AG04449 (cell line): ENCODE measurements around the genes LGALSL and ACTR2.

- RRBS = no CpG with 5 or more reads among the region's 4 CpGs
Measured at GRCh38 chr2:63966371-63967100, 52.7 kb downstream of the VPS54 start.

- RRBS = no CpG with 5 or more reads among the region's 1 CpG
Measured at GRCh38 chr2:64052381-64052878, 33.2 kb upstream of the VPS54 start.

- RRBS = no CpG with 5 or more reads among the region's 10 CpGs
Measured at GRCh38 chr2:64137833-64138641, 6.2 kb downstream of the PELI1 start.

GRCh38 chr2:64251632-64252043 lies 107.4 kb upstream of the PELI1 start:
- RRBS = no CpG with 5 or more reads among the region's 4 CpGs

- RRBS = no CpG with 5 or more reads among the region's 1 CpG
Measured at GRCh38 chr2:64267612-64268202, 123.5 kb upstream of the PELI1 start.

DNA sequence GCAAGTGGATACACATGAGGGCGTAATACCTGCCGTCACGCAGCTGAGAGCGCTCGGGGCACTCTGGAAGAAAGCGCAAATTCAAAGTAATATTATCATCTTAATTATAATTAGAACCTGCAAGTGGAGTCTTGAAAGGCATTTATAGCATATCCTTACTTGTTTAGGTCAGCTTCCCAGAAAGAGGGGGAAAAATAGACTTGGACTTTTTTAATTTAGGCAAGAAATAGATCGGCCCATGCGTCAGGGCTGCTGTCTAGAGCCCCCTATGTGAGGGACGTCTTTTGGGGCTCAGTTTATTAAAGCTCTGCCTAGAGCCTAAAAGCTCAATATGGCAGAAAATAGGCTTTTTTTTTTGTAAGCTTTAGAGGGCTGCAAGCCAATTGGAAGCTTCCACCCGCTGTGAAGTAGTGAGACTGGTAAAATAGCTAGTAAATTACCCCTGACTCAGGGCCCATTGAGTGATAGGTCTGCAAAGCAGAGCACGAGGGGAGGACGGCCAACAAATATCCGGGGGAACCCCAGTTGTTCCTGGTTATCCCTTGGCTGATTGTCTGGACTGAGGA lies 142.2 kb upstream of the LGALSL start:
- RRBS = no CpG with 5 or more reads among the region's 13 CpGs

DNA sequence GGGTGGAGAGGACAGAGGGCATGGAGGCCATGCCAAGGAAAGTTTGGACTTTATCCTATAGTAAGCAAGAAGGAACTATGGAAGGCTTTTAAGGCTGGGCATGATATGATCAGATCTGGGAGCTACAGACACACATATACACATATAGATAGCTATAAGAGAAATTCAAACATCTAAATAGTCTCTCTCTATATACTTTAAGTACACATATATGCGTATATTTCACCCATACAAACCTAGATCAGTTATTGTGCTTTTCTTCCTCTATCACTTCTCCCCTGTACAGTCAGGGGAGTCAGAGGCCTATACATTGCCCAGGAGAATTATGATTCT lies 47.4 kb upstream of the LGALSL start:
- RRBS = no CpG with 5 or more reads among the region's 1 CpG

DNA sequence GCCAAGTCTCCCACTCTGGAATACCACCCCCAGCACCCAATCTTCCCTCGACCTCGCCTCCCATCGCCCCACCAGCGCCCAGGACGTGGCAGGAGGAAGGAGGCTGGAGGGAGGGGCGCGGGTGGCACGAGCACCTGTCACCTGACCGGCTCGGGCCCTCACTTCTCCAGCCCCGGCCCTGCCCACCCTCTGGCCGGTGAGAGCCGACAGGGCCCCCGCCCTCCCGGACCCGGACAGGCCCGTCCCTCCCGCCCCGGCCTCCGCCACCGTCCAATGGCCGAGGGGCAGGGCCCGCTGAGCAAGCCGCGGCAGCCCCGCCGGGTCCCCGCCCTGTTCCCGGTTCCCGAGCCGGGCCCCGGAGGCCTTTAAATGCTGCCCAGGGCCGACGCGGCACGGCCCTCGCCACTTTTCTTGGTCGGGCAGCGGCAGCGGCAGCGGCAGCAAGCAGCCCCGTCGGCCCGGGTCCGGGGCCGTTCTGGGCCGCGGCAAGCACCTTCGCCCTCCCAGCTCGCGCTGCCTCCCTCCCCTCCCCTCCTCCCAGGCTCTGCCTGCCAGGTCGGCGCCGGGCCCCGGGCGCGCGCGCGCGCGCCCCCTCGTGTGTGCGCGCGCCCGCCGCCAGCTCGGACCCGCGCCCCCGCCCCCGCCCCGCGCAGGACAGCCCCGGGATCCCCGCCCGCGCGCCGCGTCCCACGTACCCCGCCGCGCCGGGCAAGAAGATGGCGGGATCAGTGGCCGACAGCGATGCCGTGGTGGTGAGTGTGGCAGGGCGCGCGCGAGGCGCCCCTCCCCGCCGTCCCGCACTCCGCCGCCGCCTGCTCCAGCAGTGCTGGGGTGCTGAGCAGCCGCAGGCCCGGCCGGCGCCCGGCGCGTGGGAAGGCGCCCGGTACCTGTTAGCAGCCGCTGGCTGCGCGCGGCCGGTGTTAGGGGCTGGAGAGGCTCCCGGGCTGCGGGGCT lies at the start of gene LGALSL:
TSS of gene LGALSL (plus strand) at position 333 of the 954 bp plus-strand sequence.
- RRBS = 3% methylated on average over 36 of the region's 118 CpGs

DNA sequence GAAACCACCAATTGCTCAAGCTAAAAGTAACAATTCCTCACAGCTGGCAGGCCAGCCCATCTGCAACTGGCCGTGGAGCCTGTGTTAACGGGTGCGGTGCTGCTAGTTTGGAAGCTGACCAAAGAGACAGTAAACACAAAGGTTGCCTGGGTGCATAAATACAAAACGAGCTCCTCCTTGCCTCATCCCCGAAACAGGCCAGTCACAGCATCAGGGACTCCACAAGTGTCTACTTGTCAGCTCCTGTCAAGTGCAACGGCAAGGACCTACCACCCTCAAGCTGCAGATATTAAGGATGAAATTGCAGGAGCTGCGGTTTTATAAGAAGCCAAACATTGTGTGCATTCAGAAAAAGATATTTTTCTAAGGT lies 32.1 kb downstream of the LGALSL start:
- RRBS = no CpG with 5 or more reads among the region's 7 CpGs

DNA sequence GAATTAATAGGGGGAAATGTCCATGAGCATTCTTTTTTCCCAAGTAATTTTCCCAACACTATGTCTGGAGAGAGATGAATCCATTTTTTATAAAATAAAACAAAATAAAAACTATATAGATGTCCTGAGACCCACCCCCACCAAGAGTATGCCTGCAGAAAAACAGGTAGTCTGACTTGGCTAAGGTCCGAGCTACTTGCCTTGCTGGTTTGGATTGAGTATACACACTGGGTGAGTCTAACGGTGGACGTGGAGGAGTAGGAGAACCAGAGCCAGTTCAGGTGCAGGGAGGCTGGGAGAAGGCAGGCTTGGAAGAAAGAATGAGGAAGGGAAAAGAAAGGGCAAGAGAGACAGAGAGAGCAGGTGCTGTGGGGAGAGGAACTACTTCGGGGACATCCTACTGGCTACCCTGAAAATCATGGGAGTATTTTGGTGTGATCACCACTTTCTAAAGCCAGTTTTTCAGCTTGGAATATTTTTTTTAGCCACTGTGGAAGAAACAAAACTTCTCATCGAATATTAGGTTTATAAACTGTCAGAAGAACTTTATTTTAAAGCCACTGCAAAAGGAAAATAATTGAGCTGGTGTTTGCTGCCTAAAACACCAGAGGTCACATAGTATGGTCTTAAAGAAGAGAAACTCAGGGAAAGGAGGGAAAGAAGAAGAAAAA lies 21.2 kb upstream of the AFTPH start:
- RRBS = no CpG with 5 or more reads among the region's 5 CpGs

DNA sequence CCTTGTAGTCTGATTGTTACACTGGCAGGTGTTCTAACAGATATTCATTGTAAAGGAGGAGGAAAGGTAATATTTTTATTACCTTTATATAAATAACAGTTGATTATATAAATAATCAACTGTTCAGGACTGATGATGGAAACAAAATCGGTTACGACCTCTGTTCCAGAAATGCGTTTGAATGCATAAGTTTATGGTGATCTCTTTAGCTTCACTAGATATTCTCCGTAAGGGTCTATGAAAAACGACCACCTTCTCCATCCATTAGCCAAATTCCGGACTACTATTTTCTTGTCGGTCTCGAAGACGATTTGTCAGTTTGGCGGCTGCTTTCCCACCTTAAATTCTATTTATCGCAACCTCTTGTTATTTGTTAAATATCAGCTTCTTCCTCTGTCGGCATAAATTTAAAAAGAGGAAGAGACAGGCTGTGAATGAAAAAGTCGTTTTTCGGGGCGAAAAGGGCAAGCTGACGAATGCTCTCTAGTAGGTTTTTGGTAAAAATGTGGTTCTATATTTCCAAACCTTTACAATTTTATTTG lies 610 bp upstream of the AFTPH start:
- RRBS = no CpG with 5 or more reads among the region's 16 CpGs

GRCh38 chr2:64634567-64635151 lies 19.1 kb downstream of the SERTAD2 start:
- RRBS = no CpG with 5 or more reads among the region's 7 CpGs

GRCh38 chr2:64650745-64651066 lies 3.0 kb downstream of the SERTAD2 start:
- RRBS = no CpG with 5 or more reads among the region's 4 CpGs

- RRBS = no CpG with 5 or more reads among the region's 3 CpGs
Measured at GRCh38 chr2:64666813-64667586, 13.3 kb upstream of the SERTAD2 start.

DNA sequence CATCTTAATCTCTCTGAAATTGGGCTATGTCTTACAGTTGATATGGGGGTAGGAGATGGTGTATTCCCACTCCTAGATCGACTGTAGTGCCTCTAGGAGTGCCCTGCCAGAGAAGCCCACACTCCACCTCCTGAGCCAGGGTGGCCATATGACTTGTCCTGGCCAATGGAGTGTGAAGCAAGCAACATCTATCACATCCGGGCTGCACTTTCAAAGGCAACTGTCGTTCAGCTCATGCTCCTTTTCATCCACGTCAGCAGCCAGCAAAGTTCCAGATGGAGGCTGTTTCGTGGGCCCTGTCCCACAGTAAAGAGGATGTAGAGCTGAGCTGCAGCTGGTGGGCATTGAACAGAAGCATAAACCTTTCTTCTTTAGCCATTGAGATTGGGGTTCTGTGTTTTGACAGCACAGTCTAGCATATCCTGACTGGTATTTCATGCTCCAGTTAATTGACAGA lies 149.3 kb upstream of the SLC1A4 start:
- RRBS = no CpG with 5 or more reads among the region's 5 CpGs

- RRBS = 5% methylated on average over 15 of the region's 57 CpGs
Measured at GRCh38 chr2:64859574-64860304, 129.5 kb upstream of the SLC1A4 start.

GRCh38 chr2:64943673-64944224 lies 45.5 kb upstream of the SLC1A4 start:
- RRBS = 74% methylated on average over 3 of the region's 9 CpGs

GRCh38 chr2:64946087-64946899 lies 42.9 kb upstream of the SLC1A4 start:
- RRBS = no CpG with 5 or more reads among the region's 12 CpGs

DNA sequence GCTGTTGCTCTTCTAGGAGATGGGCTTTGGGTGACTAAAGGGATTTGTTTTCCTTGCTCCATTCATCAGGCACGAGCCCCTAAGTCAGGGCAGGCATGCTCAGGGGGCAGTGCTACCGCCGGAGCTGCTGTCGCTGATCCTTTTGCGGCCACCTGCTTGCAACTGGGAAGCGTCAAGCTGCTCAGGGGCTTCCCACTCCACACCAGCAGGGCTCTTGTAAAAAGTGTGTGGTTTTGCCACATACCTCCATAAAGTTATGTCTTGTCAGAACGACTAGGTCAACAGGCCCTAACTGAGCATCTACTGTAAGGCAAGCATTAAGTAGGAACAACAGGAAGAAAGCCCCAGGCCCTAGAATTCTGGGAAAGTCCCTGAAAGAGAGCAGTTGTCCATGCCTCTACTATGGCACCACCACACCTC lies 32.3 kb upstream of the CEP68 start:
- RRBS = no CpG with 5 or more reads among the region's 7 CpGs

- RRBS = 4% methylated on average over 31 of the region's 70 CpGs
Measured at GRCh38 chr2:65227715-65228574, at the start of gene ACTR2. Gene ACTR2 (plus strand): TSS chr2:65227831.